Right common carotid artery plus branches (tissue), 1 donor: ENCODE measurements around a stretch of chr15.

DNA sequence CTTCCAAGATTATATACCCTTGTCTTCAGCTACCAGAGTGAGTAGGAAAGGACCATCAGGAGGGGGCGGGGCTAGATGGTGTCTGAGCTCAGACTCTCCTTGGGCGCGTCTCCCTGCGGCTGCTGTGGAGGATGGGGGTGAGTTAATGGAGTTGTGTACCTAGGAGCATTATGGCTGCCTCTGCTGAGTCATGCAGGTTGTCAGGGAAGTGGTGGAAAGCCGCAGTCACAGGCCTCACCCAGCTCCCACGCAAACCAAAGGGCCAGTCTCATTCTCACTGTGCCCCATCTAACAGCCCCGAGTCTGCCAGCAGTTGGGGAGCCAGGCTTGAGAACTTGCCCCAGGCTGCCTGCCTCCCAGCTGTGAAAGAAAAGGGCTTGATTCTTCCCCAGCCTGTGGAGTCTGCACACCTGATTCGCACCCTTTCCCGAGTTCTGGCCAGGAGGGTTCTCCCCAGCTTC is 143.4 kb downstream of the HCN4 start:
- PRO-cap = no peak

- PRO-cap = no peak
Observed at GRCh38 chr15:73253469-73253774, 115.3 kb downstream of the HCN4 start.

DNA sequence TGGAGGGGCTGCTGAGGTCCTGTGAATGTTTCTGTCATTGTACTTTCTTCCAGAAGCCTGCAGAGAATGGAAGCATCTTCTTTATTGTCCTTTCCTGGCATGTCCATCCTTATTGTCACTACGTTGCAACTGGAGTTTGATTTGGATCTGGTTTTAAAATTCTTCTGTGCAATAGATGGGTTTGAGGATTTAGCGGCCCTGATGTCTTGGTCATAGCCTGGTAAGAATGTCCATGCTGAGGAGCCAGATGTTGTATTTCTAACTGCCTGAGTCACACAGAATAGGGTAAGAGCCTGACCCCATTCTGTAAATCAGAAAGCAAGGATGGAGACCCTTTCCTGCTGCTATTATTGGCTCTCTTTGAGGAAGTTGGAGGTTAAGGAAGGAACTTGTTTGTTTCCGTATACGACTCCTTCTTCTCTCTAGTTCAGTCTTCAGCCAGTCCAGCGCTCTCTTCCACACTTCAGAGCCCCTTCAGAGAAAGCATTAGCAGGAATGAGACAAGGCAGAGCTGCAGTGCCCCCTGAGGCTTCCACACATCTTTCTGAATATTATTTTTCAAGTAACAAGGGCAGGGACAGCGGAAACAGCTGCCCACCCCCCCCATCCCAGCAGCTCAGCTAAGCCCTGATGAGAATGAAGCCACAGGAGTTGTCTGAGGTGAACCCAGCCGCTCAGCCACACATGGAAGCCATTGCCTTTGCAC is 65.1 kb downstream of the HCN4 start:
- PRO-cap = no peak

- PRO-cap = no peak
Observed at GRCh38 chr15:73367463-73368111, 1.2 kb downstream of the HCN4 start.

- PRO-cap = no peak
Observed at GRCh38 chr15:73596068-73596690, 37.0 kb downstream of the NPTN start.

- PRO-cap = no peak
Observed at GRCh38 chr15:73708642-73709066, 24.5 kb downstream of the CD276 start.

DNA sequence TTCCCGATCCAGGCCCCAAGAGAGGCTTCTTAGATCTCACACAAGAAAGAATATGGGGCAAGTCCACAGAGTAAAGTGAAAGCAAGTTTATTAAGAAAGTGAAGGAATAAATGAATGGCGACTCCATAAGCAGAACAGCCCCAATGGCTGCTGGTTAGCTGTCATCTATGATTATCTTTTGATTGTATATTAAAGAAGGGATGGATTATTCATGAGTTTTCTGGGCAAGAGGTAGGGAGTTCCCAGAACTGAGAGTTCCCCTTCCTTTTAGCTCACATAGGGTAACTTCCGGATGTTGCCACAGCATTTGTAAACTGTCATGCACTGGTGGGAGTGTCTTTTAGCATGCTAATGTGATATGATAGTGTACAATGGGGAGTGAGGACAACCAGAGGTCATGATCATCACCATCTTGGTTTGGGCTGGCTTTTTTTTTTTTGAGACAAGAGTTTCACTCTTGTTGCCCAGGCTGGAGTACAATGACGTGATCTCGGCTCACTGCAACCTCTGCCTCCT is 5.8 kb upstream of the LOXL1 start:
- PRO-cap = no peak

DNA sequence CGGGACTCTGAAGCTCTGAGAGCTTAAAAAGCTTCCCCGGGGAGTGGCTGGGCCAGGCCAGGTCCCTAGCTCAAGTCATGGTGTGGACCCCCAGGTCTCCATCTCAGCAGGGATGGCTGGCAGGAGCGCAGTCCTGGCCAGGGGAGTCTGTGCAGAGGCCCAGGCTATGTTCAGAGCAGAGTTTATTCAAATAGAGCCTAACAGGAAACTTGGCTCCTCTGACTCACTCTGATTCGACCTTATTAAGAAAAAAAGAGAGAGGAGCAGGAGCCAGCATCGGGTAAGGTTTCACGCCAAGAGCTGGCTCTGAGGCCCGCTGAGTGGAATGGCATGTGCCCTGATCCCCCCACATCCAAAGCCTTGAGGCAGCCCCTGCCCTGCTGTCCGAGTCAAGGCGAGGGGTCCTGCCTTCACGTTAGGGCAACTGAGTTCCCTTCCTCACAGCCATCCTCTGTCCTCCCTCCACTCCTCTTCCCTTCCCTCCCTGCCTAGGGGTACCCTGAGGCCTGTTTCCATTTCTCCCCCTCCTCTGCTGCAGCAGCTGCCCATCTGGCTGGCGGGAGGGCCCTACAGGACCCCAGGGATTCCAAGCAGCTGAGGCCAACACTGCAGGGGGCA is 1.9 kb upstream of the LOXL1 start:
- PRO-cap = unidirectional peak, minus-strand start at position 172 of the sequence

- PRO-cap = no peak
Observed at GRCh38 chr15:73928800-73929175, 2.5 kb downstream of the LOXL1 start.

DNA sequence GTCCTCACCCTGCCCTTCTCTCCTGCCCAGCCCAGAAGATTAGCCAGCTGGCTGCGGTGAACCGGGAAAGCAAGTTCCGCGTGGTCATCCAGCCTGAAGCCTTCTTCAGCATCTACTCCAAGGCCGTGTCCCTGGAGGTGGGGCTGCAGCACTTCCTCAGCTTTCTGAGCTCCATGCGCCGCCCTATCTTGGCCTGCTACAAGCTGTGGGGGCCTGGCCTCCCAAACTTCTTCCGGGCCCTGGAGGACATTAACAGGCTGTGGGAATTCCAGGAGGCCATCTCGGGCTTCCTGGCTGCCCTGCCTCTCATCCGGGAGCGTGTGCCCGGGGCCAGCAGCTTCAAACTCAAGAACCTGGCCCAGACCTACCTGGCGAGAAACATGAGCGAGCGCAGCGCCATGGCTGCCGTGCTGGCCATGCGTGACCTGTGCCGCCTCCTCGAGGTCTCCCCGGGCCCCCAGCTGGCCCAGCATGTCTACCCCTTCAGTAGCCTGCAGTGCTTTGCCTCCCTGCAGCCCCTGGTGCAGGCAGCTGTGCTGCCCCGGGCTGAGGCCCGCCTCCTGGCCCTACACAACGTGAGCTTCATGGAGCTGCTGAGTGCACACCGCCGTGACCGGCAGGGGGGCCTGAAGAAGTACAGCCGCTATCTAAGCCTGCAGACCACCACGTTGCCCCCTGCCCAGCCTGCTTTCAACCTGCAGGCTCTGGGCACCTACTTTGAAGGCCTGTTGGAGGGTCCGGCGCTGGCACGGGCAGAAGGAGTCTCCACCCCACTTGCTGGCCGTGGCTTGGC is 38.0 kb downstream of the GOLGA6A start:
- PRO-cap = no peak

- PRO-cap = no peak
Observed at GRCh38 chr15:74203820-74204556, 1.4 kb upstream of the STRA6 start.

DNA sequence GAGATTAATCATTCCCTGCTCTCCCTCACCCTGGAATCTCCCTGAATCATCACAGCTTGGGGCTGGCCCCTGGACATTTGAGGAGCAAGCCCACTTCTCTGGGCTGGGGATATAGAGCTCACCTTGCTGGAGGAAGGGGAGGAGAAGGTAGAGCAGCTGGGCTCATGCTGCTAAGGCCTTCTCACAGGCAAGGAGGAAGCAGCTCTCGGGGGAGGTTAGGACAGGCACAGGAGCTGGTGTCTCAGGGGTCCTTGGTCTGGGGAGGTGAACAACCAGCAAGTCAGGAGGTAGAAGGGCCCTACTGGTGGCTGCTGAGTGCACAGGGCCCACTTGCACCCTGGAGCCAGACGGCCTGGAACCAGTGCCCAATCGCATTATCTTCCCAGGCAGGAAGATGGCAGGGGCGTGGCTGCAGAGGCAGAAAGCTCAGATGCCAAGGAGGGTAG is 1.8 kb upstream of the CCDC33 start:
- PRO-cap = no peak

DNA sequence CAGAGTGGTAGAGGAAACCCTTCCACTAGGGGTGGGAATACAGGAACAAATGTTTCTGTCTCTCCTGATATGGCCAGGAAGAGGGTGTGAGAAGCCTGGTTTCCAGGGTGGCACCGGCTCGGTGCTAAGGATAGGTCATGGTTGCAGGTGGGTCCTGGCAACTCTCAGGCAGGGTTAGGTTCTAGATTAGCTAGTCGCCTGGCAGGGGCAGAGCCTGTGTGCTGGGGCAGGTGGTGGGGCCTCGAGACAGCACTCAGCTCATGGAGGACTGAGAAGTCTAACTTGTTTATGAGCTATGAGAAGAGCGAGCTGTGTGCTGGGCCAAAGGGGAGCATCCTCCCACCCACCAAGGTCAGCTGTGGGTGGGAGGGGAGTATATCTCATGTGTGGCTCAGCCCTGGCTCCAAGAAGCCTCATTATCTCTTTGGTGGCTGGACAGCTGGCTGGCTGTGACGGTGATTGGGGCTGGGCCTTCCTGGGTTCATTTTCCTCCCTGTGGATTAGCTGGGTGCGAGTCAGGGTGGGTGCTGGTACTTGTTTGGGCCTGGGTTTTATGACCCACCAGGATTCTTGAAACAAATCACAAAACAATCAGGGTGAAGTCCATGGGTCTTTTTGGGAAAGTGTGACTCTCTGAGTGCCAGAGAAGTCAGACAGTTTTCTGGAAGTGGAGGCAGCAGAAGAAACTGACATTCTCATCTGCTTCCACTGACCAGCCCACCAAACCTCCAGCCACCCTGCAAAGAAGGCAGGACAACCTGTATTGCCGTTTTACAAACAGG is 9.8 kb downstream of the SEMA7A start:
- PRO-cap = no peak

DNA sequence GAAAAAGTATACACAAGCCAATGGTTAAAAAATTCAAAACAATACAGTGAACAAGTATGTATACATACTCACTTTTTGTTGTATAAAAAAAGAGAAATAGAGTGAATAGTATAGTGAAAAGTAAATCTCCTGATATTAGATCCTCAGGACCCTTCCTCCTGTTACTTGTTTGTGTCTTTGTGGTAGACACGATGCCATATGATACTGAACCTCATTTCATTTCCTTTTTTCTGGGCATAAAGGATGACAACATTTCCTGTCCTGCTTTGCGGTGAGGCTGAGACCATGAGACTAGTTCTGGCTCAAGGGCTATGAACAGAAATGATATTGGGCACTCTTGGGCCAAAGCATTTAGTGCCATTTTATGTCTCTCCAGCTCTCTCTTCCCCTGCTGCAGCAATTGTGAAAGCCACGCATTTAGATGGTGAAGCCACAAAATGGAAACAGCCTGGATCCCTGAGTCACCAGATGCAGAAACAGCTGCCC is 29.0 kb upstream of the ARID3B start:
- PRO-cap = unidirectional peak, minus-strand start at position 203 of the sequence

DNA sequence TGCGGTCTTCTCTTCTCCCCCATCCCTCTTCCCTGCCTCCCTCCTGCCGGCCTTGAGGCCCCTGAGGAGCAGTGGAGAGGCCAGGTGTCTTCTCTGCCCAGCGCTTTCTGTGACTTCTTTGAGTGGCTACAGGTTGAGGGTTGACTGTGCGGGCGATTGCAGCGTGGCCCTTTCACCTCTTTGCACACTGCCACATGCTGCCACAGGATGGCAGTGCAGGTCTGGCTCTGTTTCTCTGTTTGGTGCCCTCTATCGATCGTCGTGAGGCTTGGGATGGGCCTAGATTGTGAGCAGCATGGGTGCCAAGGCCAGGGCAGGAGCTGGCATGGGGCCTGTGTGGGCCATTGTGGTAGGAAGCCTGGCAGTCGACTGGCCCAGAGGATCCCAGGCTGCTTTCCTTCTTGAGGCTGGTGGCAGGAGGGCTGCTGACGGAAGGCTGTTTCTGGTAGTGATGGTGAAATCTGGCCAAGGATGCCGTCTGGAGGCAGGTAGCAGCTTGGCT is 5.4 kb downstream of the CLK3 start:
- PRO-cap = no peak

DNA sequence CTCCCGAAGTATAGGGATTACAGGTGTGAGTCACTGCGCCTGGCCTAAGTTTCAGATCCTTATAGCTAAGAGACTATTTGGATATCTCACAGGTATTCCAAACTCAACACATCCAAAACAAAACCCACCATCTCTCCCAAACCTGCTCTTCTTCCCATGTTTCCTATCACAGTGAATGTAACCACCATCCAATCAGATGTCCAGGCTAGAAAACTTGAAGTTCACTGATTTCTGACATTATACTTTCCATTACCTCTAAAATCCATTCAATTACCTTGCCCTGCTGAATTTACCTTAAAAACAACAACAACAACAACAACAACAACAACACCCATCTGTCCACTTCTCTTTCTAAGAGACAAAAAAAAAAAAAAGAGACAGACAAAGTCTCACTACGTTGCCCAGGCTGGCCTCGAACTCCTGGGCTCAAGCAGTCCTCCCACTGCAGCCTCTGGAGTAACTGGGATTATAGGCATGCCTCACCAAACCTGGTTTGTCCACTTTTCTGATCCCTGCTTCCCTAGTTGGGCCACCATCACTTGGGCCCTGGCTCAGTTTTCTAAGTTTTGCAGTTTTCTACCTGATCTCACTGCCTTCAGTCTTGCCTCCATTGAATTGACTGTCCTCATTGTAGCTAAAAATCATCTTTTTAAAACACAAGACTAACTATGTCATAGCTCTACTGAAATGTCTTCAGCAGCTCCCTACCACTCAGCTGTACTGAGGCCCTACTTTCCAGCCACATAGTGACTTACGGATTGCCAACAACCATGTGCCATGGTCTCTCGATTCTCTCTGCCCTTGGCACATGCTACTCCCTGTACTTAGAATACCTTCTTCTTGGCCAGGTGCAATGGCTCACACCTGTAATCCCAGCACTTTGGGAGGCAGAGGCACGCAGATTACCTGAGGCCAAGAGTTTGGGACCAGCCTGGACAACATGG is 23.2 kb downstream of the CLK3 start:
- PRO-cap = no peak

DNA sequence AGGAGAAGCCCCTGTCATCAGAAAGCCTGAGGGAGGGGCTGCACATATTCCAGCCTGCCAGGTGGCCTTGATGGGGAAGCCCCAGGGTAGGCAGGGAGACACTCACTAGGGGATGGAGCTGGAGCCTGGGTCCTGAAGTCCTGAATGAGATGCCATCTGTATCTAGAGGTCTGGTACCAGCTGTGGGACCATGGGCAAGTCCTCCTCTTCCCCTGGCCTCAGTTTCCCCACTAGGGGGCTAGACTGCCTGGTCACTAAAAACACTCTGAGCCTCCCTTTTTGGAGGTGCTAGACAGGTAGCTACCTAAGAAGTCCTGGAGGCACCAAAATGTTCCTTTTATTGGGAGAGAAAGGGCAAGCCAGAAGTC is 285 bp downstream of the CYP1A1 start:
- PRO-cap = no peak

GRCh38 chr15:74730824-74731418 is 5.6 kb upstream of the CYP1A1 start:
- PRO-cap = no peak

DNA sequence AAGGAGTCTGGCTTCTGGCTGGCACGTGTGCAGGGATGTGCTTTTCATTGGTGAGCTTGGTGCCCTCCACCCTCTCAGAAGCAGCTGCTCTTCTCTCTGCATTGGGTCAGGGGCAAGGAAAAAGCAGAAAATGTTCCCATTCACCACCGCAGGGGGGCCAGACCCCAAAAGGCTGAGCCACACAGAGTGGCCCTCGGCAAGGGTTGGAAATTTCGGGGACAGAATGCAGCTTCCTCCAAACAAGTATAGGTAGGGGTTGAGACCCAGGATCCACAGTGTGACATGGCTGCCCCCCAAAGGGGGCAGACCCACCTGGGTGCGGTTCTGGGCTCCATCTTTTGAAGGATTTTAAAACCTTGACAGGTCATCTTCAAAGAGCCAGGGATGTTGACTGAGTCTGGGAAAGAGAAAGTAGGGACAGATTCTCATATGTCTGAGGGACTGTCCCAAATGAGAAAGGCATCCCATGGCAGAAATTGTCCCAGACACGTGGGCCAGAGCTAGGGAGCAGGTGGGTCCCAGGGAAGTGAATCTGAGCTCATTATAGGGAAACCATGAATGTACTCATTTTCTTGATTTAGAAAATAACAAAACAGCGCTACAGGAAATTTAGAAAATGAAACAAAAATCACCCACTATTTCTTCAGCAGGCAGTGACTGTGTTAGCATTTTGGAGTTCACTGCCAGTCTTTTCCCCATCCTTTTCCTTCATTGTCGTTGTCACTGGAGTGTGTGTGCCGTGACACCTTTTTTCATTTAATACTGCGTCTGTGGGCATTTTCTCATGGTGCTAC is 2.8 kb downstream of the CSK start:
- PRO-cap = no peak

GRCh38 chr15:74901536-74901993 is 5.1 kb downstream of the FAM219B start:
- PRO-cap = no peak